Neural cell (in vitro differentiated cells): ENCODE measurements around the gene FAM161A.

GRCh38 chr2:60508253-60508883 is 45.1 kb downstream of the BCL11A start:
- RAMPAGE, long total RNA = no peak

GRCh38 chr2:60530588-60531439 is 22.6 kb downstream of the BCL11A start:
- RAMPAGE, long total RNA = no peak

- RAMPAGE, long total RNA = no peak
These were observed 14.5 kb upstream of the PAPOLG start for GRCh38 chr2:60741596-60742021.

GRCh38 chr2:60867741-60868363 is 13.5 kb upstream of the REL start:
- RAMPAGE, long total RNA = no peak

GRCh38 chr2:60957582-60958164 is 59.8 kb upstream of the PEX13 start:
- RAMPAGE, long total RNA = no peak

DNA sequence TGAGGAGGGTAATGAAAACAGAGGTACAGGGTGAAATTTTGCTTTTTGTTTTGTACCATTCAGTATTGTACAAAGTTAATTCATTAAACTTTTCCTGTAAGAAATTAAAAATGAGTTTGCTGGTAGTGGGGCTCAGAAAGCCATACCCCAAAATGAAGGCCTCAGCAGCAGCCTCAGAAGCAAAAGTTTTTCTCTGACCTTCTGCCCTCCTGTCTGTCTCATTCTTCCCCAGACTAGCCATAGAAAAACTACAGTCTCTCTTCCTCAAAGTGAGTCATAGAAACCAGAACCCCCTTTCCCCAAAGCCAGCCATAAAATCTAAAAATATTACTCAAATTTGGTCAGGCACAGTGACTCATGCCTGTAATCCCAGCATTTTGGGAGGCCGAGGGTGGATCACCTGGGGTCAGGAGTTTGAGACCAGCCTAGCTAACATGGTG is 5.3 kb upstream of the PEX13 start:
- RAMPAGE, long total RNA = no peak

DNA sequence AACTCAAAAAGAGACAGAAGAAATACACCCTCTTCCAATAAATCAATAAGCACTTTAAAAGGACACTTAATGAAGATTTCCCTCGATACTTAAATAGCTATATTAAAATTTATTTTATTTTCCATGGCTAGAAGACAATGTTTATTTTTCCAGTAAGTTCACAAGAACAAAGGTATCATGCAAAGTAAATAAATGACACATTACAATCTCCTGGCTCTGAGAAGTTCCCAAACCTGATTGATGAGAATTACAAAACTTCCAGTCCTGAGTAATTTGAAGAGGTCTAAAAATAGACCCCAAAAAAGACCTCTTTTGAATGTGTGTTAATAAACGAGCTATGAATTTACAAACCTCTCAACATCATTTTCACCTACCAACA is 1.6 kb upstream of the PEX13 start:
- RAMPAGE, long total RNA = no peak

DNA sequence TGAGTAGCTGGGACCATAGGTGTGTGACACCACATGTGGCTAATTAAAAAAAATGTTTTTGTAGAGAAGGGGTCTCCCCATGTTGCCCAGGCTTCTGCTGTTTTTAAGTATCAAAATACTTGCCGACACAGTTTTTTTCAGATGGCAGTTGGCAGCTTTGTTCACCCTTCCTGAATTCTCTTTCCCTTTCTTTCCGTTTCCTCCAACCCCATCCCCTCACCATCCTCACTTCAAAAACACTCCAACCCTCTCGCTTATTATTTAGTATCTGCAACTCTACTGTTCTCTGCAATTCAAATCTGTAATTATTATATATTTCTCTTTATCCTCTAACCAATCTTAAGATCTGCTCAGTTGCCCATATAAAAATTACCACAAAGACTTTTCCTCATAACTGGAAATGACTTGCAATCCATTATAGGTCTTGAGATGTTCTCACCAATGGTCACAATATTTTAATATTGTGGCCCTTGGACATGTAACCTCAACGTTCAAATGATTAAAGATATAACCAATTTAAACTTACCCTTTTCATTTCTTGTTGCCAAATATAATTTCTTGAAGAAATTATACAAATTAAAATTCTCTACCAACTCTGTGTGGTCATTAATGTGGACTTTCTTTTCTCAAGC is 38.3 kb downstream of the C2orf74 start:
- RAMPAGE, long total RNA = no peak

- RAMPAGE, long total RNA = no peak
These were observed 27.3 kb downstream of the USP34 start for GRCh38 chr2:61443428-61444050.

DNA sequence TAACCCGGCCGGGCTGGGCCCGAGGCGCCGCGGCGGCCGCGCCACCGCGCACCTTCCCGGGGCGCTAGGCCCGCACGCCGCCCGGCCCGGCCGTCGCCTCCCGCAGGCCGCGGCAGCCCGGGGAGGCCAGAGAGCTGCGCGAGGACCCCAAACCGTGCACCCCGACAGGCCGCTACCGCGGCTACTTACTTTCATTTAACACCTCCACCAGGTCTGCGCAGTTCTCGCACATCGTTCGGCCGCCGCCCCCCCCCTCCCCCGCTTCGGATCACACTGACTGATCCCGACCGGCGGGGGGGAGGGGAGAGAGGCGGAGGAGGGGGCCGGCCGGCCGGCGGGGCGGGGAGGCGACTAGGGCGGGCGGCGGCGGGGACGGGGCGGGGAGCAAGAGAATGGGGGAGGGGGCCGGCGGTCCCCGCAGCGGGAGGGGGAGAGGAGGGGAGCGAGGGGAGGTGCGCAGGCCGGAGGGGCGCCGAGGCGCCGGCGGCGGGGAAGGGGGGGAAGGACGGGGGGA is 369 bp downstream of the USP34 start:
- RAMPAGE, long total RNA = start-site peak on the minus strand centred at position 272 of the sequence, 116 bp wide, 860 and 665 reads in 2 replicates

GRCh38 chr2:61471884-61472340 is 1.0 kb upstream of the USP34 start:
- RAMPAGE, long total RNA = no peak

DNA sequence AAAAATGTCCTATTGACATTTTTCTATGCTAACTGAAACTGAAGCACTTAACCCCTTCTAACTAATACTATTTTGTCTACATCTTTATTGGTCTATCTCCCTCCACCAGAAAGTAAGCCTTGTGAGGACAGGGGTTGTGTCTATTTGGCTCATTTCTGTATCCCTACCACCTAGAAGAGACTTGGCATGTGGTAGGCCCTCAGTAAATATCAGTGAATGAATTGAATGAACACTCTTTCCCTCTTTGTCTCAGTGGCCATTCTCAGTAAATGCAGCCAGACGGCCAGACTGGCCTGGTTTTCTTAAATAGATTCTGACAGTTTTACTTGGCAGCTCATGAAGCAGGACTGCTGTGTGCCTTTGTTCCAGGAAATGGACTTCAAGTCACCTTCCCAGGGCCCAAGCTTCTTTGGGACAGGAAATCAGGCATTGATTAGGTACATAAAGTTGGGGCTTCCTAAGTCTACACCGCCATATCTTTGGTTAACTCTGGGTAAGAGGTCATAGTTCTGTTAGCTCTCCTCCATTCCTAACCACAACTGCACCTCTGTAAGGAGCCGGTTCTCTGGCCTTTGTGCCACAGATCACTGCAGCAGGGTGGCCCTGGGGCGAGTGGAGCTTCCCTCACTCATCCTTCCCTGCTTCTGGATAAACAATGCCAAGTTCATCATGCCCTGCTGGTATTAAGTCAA is 122.3 kb upstream of the XPO1 start:
- RAMPAGE, long total RNA = no peak

DNA sequence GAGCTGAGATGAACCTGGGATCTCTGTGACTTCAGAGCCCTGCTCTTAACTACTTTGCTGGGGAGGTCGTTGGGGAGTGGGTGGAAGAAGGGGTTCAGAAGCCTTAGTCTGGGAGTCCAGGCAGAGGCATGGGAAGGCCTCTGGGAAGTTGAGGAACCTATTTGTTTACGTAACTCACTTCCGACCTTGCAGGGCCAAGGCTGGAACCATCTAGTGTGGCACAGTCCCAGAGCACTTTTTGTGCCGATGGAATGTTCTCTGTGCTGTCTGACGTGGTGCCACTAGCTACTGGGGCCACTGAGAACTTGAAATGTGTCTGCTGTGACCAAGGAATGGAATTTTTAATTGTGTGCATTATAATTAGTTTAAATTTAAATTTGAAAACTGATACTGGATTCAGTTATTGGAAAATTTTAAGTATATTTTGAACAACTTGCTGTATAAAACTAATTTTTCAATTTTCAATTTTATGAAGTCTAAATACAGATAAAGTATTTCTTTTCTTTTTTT is 139.6 kb downstream of the FAM161A start:
- RAMPAGE, long total RNA = no peak

DNA sequence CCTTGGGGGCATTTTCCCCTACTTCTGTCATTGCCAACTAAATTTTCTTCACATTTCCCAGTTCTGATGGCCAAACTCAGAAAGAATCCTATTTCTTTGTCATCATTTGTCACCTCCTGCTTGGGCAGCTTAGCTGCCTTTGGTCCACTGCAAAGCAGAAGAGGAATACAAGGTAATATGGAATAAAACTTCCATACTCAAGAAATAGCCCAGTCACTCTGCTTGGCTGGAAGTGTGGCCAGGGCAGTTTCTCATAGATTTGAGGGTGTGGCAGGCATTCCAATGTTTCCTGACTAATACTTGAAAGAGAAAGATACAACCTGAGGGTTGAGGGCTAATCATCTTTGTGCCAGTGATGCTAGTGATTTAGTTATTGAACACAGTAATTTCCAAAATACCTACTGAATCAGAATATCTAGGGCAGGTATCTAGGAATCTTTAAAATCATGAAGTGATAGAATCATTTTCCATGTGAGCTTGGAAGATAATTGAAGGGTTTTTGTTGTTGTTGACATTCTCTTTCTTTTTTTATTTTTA is 83.1 kb downstream of the FAM161A start:
- RAMPAGE, long total RNA = no peak

GRCh38 chr2:61776515-61777051 is 77.3 kb downstream of the FAM161A start:
- RAMPAGE, long total RNA = no peak

DNA sequence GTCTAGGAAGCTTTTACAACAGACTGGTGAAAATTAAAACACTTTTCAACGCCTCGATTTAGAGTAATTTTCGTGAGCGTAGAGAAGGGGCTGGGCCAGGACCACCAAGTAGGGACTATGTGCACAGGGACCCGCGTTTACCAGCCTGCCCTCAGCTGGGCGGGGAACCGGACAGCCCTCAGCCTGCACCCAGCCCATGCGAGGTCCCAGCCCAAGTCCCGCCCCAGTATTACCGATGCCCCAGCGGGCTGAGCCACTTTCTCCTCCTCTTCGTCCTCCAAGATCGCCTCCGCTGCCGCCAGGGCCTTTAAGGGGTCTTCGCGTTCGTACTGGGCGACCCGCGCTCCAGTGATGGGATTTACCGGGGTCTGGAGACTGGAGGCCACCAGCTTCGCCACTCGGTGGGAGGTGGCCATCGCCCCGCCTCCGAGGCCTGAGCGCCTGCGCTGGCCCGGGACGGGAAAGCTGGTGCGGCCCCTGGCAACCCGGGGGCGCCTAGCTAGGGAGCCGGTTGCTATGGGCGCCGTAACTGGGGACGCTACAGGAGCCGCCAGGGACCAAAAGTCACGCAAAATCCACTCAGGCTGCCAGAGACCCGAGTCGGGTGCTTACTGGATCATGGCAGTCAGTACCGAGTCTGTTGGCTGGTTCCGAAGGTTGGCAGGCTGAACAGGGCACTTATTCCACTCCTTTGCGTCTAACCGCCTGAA is at the start of gene FAM161A:
FAM161A (minus strand) TSS at position 435 of the 710 bp plus-strand sequence.
- RAMPAGE, long total RNA = start-site peak on the minus strand centred at position 438 of the sequence, 176 bp wide, 400 and 463 reads in 2 replicates

- RAMPAGE, long total RNA = no peak
These were observed 1.5 kb upstream of the FAM161A start for GRCh38 chr2:61855304-61855758.

DNA sequence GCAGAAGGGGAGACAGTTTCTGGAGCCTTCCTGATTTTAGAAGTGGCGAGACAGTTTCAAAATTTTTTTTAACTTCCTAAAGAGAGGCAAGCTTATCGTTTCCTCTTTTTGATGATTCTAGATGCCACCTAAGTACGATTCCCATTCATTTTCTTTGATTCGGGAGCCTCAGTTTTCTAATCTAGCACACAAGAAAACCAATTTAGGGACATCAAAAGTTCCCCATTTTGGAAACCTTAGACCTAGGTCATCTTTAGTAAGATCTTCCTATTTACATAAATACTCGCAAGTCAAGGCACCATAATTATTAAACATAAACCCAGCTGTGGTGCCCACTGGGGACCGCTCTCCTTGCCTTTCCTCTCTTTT is 96.8 kb upstream of the B3GNT2 start:
- RAMPAGE, long total RNA = no peak

DNA sequence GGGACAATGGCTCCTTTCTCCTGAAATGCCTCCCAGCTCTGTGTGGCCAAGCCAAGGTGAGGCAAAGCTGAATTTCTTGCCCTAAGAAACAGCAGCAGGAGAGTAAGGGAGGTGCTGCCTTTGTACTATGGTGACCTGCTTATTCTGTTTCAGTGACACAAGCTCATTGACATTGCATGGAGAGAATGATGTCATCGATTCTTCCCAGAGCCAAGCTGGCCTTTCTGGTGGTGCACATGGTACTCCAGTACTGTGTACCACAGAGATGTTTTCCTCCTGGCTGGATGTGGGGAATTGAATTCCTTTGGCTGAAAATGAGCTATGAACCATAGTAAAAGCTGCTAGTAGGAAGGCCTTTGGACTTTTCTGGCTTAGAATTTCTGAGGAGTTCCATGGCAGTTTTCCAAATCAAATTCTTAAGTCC is 17.2 kb upstream of the B3GNT2 start:
- RAMPAGE, long total RNA = no peak

GRCh38 chr2:62540208-62540640 is 34.2 kb upstream of the TMEM17 start:
- RAMPAGE, long total RNA = no peak